Diencephalon (tissue), 2 donors: Measurements from ENCODE around the gene C1orf127.

DNA sequence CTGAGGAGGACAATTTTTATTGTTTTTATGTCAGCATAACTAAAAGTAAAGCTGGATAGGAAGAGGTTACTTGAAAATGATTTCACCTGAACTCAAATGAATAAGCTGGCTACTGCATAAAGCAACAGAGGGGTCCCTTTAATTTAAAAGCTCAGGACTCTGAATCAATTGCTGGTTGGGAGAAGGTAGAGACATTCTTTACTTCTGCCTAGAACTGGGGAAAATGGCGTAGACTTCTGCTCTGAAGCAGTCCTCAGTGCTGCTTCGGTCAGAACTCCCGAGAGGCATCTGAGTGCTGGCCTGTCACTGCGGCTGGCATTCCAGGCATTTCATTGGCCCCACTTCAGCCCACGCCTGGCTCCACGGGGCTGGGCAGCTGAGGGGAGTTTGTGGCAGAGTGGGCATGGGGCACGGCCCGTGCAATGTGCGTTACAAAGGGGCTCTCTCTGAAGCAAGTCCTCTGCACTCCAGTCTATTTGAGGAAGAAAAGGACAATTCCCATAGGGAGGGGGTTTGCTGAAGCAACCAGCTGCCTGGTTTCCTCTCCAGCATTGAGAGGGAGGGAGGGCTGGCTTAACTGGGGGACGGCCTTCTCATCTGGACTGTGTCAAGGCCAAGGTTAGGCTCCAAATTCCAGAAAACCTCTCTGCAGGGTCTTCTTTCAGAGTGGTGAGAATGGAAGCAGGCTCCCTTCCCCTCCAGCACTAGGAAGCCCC, 20.9 kb upstream of the GPR157 start:
- RAMPAGE, long total RNA = no peak

DNA sequence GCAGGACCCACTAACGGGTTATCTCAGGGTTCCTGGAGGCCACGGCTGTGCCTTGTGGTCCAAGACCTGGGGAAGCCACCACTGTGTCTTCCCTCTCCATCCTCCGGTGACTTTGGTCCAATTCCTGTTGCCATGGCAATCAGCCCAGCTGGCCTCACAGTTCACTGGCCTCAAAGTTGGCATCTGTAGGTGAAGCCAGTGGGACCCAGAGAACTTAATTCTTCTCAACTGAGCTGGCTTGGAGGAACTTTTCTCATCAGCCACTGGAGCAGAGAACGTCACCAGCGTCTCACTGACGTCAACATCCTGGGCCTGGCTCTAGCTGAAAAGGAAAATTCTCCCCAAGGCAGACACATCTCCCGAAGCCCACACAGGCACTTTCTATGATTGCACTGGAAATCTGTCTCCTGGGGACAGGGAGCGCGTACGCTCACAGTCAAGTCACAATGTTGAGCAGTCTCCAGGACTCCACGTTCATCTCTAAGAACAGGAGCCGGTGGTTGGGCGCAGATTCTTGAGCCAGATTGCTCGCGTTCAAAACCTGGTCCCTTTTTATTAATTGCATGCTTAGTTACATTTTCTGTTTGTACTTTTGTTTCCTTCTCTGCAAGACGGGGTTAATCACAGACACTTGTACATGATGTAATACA, 22.0 kb upstream of the GPR157 start:
- RAMPAGE, long total RNA = no peak

DNA sequence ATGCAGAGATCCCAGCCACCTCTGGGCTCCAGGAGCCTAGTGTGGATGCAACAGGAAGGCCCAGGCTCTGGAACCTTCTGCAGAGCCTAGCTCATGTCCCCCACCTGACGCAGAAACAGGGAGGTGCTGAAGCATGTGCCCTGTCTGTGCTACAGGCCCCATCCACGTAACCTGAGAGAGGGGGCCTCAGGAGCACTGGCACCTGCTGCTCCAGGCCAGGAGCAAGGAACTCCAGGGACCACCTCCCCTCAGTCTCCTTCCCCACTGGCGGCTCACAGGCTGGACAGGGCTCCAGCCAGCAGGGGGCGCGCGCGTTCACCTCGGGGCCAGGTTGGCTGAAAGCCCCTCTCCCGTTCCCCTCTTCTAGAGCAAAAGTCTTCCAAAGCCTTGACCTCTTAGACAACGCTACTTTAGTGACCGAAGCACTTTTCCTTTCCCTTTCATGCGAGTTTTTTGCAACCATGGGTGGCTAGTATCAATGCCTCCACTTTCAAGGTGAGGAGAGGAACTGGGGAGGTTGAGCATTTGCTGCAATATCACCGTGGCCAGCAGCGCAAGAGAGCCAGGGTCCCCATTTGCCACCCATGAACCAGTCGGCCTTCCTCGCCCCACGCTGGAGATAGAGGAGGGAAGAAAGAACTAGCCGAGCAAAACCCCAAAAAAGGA, 52.4 kb upstream of the GPR157 start:
- RAMPAGE, long total RNA = no peak

DNA sequence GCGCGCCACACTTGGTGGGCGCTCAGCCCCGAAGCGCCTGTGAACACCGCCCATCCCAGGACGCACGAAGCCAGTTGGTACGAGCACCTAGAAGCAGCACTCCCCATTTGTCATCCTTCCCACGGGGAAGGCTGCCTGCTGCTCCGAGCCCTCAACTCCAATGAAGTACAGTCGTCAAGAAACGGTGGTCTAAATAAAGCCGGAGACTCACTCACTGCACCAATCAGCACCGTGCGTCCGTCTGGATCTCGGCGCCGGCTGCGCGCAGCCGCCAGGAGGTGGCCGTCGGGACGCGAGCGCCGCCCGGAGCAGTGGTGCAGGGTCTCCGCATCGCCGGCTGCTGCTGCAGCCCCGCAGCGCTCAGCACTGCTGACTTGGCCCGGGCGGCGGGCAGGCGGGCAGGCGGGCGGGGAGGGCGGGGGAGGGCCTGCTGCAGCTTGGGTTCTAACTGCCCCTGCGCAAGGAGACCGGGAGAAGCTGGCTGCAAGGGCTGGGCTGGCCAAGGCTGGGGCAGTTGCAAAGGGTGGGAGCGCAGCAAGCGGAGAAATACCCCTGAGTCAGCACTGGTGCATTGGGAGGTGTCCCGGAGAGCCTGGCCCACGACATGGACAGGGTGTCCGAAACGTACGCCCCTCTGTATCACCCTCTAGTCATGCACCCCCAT, 35.9 kb upstream of the H6PD start:
- RAMPAGE, long total RNA = no peak

DNA sequence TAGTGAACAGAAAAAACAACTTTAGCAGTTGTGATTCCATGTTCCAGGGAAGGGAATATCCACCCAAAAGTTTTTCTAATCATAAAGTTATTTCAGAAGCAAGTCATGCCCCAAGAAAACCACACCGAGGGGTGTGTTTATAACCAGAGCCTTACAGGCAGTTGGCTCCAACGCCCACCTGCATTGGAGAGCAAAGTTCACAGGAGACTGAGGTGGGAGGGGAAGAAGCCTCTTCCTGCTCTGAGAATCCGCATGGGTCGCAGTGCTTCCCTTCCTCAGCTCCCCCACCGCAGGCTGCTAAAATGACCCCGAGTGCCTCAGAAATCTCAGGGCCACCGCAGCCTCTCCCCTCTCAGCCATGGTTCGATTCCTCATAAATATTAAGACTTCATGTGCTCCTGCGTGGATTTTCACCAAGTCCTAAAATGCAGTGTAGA, 13.5 kb upstream of the SPSB1 start:
- RAMPAGE, long total RNA = no peak

DNA sequence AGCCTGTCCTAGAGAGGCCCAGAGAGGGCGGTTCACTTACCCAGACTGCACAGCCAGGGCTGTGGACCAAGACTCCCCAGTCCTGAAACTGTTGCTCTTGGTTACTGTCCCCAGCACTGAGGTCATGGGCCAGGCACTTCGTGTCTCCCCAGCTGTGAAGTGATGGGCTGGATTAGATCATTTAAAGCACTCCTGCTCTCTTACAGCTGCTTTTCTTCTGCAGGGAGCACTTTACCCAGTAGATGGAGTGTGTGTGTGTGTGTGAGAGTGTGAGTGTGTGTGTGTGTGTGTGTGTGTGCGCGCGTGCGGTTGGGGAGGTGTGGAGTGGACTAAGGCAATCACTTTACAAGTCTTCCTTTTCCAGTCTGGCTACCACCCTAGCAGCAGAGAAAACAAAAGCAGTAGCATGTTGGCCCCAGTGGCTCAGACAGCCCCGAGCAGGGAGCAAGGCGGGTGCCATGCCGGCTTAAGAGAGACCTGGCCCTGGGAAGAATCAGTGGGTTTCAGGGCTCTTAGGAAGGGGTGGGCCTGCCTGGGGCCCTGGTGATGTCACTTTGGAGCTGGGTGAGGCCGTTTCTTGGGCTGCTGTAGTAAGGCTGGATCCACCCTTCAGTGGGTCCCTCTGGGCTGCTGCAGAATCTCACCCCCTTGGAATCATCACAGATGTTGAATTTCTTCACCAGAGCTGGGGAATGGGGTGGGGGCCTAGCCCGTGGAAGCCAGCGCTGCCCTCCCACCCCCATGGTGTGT, 2.4 kb downstream of the SPSB1 start:
- RAMPAGE, long total RNA = no peak

DNA sequence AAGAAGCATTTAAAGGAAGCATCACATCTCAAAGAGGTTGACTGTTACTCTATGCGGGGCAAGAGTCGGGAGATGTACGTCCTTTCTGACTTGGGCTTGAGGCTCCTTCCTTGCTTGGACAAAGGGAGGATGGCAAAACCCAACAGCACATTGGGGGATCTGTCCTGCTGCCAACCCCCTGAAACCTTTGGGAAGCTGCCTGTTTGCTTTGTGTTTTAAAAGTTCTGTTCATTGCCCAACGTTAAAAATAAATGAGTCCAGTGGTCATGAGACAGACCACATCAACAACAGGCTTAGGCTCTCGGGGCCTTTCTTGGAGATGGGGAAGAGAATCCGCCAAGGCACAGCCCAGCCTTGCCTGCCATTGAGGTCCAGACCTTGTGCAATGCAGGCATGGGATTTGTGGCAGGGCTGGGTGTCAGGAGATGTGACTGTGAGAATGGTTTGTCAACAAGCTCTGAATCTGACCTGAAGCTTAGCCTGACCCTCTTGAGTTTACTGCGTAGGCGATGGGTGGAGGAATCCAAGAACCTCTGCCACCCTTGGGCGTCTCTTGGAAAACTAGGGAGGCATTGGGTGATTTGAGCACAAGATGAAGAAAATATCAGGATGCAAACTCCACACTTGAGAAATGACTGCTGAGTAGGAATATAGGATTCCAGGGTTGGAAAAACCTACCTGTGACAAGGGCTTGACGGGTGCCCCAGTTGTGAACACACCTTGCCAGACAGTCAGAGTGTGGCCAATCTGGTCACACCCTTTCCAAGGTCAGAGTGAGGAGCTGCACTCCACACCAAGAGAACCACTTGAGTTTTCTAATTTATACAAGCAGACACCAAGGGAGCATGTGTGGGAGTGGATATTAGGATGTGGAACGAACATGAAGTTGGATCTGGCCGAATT, 4.3 kb downstream of the SPSB1 start:
- RAMPAGE, long total RNA = no peak

GRCh38 chr1:9302623-9303490, 10.2 kb downstream of the SPSB1 start:
- RAMPAGE, long total RNA = no peak

DNA sequence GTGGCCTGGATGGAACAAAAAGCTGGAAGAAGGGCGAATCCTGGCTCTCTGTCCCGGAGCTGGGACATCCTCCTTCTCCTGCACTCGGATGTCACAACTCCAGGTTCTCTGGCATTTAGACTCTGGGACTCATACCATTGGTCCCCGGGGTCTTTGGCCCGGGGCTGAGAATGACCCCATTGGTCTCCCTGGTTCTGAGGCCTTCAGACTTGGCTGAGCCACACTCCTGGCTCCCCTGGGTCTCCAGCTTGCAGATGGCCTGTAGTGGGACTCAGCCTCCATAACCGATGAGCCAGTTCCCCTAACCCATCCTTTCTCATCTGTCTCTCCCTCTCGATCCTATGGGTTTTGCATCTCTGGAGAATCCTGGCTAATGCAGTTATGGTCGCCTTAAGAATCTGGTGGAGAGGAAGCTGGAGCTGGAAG, 11.4 kb downstream of the SPSB1 start:
- RAMPAGE, long total RNA = no peak

- RAMPAGE, long total RNA = no peak
These were observed 78.9 kb downstream of the SPSB1 start for GRCh38 chr1:9371190-9372375.

DNA sequence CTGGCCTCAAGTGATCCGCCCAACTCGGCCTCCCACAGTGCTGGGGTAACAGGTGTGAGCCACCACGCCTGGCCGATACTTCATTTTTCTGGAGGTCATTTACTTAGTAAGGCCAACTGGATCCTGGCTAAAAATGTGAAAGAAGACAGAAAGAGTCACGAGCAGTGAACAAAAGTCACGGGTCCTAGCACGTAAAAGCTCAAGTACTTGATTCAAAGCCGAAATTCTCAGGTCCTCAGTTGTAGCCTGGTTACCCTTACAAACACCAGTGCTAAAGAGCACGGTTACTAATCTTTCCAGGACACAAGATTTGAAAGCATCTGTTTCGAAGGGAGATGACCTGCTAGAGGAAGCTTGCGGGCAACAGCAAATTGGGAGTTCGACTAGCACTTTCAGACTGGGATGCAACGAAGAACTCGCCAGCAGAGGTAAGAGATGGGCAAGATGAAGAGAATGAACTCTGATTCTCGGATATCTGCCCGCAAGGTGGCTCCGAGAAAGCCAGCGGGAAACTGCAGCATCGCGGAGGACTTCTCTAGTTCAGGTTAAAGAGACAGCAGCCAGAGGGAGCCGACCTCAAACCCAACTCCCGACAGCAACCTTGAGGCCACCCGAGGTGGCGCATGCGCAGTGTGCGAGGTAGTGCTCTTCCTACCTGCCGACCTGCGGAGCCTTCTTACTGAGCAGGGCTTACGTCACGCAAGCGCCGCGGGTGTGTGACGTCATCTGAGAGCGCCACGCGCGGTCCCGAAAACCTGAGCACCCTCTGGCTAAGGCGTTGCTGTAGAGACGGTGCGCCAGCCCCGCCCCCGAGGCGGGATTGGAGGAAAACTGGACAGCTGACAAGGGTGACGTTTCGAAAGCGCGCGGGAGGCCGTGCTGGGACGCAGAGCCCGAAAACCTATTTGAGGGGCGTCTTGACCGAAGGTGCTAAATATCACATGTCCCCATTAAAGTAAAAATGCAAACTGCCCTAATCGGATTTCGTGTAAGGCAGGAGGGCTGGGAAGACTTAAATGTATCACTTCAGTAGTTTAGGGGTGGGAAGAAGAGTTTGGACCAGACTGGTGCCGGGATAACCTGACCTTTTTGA, 110.7 kb upstream of the SLC25A33 start:
- RAMPAGE, long total RNA = no peak

GRCh38 chr1:9440658-9440966, 98.7 kb upstream of the SLC25A33 start:
- RAMPAGE, long total RNA = no peak

- RAMPAGE, long total RNA = no peak
These were observed 18.6 kb downstream of the SLC25A33 start for GRCh38 chr1:9557666-9558499.

DNA sequence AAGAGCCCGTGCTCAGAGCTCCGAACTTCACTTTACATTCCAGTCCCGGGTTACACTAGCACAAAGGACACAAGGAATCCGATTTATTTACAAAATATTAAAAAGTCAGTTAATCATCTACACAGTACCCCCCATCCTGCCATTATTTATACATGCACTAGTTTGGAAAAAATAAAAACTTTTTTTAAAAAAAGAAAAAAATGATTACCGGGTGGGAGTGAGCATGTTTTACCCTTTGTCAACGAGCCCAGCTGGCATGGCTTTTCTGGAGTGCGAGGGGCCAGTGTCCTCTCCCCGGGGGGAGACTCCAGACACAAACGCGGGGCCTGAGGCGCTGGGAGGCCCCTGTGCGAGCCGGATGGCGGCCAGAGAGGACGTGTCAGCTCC, 78.4 kb downstream of the PIK3CD start:
- RAMPAGE, long total RNA = no peak

- RAMPAGE, long total RNA = no peak
These were observed 30.9 kb upstream of the KIF1B start for GRCh38 chr1:10179246-10180102.

DNA sequence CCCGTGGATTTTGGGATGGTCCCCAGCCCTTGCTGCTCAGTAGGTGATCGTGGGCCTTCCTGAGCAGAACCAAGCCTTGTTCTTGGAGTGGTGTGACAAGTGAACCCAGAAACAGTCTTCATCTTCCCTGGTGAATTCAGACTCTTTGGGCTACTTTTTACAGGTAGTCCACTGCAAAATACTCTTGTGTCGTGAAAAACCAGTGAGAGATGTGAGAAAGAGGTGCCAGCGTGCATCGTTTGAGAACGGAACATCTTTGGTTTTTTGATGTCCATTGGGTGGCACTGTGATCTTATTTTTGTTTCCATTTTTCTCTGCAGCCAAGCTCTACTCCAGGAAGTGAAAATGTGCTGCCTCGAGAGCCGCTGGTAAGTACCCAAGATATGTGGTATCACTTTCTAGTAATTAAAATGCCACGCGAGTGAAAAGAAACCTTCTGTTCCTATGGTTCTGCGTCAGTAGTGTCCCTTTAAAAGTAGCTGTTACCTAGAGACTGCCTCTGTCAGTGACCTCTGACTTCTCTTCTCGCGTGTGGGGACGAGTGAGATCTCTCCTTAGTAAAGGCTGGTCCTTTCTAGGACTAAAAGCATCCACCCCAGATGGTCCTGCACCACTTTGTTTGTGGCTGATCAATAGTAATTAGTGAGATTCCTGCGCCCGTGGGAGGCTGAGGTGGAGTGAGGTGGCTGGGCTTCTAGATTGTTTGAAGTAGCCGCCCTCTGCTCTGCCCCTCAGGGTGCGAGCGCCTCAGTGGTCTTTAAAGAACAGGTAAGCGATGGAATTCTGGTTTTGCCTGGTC, 20.4 kb downstream of the PEX14 start:
- RAMPAGE, long total RNA = no peak

DNA sequence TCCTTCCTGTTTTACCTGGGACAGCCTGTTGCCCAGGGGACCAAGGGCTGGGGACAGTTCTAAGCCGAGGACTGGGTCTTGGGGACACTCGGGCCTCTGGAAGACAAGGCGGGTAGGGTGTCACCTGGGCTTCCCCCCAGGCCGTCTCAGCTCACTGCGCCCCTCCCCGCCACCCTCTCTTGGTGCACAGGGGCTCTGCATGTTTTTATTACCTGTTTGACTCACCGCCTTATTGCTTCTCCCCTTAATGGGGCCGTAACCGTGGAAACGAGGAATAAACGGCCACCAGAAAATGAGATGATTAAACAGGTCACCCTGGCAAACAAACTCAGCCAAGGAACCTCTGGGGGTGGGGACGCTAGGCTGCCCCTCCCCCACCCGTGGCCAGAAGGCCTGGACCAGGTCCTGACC, 110.0 kb downstream of the CASZ1 start:
- RAMPAGE, long total RNA = no peak

GRCh38 chr1:10693073-10693391, 103.4 kb downstream of the CASZ1 start:
- RAMPAGE, long total RNA = no peak

DNA sequence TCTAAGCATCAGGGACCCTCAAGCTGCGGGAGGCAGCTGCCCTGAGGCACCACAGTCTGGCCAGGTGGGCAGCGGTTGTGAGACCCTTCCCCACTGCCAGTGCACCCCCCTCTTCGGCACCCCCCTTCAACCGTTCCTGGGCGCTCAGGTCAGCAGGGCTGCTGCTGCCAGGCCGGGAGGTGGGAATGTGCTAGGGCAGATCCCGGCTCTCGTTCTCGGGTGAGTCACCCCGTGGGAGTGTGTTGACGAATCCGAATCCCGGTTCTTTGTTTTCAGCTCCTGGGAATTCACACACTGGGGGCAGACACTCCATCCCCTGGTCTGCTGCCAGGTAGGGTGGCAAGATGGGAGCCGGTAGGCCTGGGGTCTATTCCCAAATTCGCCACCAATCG, 28.4 kb upstream of the CASZ1 start:
- RAMPAGE, long total RNA = no peak

DNA sequence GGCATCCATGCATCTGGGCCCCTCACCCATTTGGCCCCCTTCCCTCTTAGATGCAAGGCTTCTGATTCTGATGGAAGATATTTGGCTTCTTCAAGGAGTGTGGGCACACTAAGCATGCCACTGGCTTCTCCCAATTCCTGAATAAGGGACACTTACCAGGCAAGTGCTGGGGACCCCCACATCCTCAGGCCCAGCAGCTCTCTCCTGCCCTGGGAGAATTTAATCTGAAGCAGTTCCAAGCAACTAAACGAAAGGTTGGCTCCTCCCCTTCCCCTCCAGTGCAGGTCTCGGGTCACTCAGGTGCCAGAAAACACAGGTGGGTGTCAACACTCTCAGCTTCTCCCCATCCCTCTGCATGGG, at the start of gene C1orf127:
TSS of gene C1orf127 (minus strand) at position 221 of the 360 bp plus-strand sequence.
- RAMPAGE, long total RNA = no peak